NCI-H460 (cell line): ENCODE results near the genes ZNF613 and DPRX.

DNA sequence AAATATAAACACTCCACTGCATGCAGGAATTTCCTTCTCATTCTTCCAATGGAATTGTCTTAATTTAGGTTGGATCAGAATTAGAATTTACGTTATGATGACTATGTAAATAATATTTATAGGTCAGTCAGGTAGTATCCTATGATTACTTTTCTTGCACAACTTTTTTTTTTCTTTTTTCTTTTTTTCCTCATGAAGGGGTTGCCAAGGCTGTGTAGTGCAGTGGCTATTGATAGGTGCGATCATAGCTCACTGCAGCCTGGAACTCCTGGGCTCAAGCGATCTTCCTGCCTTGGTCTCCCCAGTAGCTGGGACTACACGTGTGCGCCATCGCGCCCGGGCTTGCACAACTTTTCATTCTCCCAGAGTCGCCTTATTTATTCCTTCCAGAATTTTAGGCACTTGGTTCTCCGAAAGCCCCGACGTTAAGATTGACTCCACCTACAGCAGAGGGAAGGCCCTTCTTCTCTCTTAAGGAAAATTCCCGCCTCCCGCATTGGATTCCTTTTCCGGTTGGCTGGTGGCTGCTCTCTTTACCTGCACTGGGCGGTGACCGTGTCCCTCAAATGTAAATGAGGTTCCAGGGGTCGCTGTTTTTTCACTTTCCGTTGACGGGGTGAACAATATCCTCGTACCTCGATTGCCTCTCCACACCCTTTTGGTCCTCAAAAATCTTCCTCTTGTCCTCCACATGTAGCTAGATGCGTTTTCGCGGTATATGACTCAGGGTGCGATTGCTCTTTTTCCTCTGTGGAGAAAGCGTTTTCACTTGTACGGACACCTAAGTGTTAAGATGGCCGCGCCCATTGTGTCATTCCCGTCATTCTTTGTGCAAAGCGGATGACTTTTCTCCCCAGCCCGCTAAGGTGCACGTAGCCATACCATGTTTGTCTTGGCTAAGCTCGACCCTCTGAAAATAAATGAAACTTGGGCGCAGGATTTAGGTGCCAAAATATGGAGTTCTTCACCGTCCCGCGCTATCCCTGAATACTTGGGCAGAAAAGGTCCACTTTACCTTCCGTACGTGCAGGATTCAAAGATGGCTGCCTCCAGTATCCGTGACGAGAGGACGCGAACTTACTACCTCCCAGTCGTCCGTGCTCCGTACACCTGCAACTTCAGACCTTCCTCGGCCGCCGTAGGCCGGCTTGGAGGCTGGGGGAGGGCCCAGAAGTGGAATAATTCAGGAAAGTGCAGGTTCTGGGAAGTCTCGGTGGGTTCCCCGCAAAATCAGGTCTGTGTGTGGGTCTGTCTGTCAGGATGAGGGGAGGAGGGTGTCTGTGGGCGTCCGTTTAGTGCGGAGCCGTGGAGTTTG lies at the start of gene ZNF613:
ZNF613 (plus strand) TSS at position 1,166 of the 1,315 bp plus-strand sequence.
RAMPAGE:
- cytosol, long total RNA = no peak
- long total RNA = start-site peak on the plus strand centred at position 1,161 of the sequence, 41 bp wide, 12 and 52 reads in 2 replicates
- nucleus, long total RNA = start-site peak on the plus strand centred at position 1,159 of the sequence, 36 bp wide, 53 and 13 reads in 2 replicates

DNA sequence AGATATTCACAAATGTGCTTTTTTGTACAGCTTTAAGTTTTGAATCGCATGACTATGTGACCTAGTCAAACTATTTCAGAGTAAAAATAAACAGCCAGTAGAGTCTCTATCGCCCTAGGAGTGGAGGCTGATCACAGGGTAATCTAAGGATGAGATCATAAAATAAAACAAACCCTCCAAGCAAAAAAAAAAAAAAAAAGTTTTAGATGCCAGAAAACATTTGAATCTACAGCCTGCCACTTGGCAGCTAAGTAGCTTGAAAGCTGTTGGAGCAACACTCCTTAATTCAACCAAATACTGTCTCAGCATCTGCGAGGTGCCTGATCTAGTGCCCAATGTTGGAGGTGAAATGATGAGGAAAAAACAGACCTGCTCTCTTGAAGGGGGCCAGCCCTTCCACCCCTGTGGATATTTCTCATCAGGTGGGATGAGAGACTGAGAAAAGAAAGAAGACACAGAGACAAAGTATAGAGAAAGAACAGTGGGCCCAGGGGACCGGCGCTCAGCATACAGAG lies 26.7 kb downstream of the ZNF350 start:
RAMPAGE:
- cytosol, long total RNA = no peak
- long total RNA = no peak
- nucleus, long total RNA = no peak

GRCh38 chr19:52188763-52189465 lies 938 bp upstream of the PPP2R1A start:
RAMPAGE:
- cytosol, long total RNA = no peak
- long total RNA = no peak
- nucleus, long total RNA = no peak

DNA sequence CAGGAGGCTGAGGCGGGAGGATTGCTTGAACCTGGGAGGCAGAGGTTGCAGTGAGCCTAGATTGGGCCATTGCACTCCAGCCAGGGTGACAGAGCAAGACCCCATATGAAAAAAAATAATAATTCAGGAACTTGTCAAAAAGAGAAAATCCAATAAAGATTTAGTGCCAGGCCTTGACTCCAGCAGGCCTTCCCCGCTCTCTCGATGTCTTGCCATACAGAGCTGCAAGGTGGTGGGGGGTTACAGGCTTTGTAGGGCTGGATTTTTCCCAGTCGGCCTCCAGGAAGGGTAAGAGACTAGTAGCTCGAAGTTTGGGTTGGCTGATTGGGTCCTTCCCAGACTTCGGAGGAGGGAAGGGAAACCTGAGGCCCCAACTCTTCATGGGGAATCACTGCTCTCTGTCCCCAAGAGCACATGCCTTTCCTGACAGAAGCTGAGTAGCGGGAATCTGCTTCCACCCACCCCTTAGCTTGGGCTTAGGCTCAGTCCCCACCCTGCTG lies 39.5 kb downstream of the PPP2R1A start:
RAMPAGE:
- cytosol, long total RNA = no peak
- long total RNA = no peak
- nucleus, long total RNA = no peak

DNA sequence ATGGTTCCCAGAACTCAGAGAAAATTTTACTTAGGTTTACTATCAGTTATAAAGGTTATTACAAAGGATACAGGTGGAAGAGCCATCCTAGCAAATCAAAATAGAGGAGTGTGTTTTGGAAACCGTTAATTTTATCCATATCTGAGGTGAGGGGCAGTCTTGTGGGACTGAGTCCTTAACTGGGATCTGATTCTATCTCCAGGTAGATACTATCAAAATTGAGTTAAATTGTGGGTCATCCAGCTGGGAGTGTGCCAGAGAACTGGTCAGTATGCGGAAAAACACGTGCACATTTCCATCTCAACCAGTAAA lies 1.7 kb downstream of the ZNF766 start:
RAMPAGE:
- cytosol, long total RNA = no peak
- long total RNA = no peak
- nucleus, long total RNA = no peak

RAMPAGE:
- cytosol, long total RNA = no peak
- long total RNA = no peak
- nucleus, long total RNA = no peak
Measured at GRCh38 chr19:52291790-52292795, 4.9 kb upstream of the ZNF480 start.

DNA sequence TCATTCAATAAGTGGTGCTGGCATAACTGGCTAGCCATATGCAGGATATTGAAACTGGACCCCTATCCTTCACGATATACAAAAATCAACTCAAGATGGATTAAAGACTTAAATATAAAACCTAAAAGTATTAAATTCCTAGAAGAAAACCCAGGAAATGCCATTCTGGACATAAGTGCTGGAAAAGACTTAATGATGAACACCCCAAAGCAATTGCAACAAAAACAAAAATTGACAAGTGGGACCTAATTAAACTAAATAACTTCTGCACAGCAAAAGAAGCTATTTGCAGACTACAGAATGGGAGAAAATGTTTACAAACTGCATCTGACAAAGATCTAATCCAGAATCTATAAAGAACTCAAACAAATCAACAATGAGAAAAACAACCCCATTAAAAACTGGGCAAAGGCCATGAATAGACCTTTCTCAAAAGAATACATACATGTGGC lies 11.3 kb upstream of the ZNF610 start:
RAMPAGE:
- cytosol, long total RNA = no peak
- long total RNA = no peak
- nucleus, long total RNA = no peak

DNA sequence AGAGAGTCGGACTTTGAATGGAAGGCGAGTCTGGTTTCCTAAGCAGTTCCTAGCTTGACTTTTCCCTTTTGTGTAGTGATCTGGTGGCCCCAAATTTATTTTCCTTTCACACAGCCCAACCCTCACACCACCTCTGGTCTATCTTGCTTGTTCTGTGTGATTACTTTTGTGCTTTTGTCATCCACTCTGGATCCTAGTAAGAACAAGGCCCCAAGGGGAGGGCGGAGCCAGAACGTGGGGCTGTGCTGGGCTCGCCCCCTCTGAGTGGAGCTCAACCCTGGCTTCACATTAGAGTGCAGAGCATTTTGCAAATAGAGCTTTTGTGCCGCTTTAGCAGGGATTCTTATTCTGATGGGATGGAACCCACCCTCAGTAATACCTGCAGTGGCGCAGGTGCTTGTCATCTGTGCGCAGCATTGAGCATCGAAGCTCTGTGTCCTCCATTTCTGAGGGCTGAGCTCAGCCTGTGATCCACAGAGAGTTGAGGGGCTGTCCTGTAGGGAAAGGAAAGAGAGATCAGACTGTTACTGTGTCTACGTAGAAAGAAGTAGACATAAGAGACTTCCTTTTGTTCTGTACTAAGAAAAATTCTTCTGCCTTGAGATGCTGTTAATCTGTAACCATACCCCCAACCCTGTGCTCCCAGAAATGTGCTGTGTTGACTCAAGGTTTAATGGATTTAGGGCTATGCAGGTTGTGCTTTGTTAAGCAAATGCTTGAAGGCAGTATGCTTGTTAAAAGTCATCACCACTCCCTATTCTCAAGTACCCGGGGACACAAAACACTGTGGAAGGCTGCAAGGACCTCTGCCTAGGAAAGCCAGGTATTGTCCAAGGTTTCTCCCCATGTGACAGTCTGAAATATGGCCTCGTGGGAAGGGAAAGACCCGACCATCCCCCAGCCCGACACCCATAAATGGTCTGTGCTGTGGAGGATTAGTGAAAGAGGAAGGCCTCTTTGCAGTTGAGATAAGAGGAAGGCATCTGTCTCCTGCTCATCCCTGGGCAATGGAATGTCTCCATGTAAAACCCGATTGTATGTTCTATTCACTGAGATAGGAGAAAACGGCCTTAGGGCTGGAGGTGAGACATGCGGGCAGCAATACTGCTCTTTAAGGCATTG lies 32.1 kb downstream of the ZNF578 start:
RAMPAGE:
- cytosol, long total RNA = no peak
- long total RNA = no peak
- nucleus, long total RNA = no peak

RAMPAGE:
- cytosol, long total RNA = no peak
- long total RNA = no peak
- nucleus, long total RNA = no peak
Measured at GRCh38 chr19:52492226-52493157, 35.0 kb upstream of the ZNF808 start.

DNA sequence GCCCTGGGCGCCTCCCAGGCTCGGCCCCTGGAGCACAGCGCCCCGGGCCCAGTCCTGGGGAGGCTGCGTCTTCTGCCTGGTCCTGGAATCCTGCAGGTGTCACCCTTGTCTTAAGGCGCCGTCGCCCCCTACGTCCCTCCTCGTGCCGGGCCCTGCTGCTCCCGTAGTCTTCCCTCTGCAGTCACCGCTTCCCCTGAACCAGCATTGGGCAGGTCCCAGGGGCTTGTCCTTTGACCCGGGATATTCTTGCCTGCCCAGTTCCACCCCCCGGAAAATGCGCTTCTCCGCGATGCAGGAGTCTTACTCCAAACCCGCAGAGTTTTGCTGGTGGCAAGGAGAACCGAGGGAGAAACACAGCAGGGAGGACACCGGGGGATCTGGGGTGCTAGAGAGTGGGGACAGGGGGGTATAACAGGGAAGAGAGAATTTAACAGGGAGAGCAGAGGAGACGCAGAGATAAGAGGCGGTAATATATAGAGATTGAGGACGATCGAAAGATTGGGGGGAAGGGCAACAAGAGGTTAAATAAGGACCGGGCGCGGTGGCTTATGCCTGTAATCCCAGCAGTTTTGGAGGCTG lies 34.2 kb upstream of the ZNF808 start:
RAMPAGE:
- cytosol, long total RNA = no peak
- long total RNA = no peak
- nucleus, long total RNA = no peak

DNA sequence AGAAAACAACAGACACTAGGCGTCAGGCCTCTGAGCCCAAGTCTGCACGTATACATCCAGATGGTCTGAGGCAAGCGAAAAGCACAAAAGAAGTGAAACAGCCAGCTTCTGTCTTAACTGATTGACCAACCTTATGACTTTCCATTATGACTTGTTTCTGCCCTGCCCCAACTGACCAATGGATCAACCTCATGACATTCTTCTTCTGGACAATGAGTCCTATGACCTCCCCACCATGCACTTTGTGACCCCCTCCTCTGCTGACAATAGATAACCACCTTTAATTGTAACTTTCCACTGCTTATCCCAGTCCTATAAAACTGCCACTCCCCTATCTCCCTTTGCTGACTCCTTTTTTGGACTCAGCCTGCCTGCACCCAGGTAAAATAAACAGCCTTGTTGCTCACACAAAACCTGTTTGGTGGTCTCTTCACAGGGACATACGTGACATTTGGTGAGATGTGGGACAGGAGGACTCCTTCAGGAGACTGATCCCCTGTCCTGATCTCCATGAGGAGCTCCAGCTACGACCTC lies 50.6 kb downstream of the ZNF701 start:
RAMPAGE:
- cytosol, long total RNA = no peak
- long total RNA = no peak
- nucleus, long total RNA = no peak

DNA sequence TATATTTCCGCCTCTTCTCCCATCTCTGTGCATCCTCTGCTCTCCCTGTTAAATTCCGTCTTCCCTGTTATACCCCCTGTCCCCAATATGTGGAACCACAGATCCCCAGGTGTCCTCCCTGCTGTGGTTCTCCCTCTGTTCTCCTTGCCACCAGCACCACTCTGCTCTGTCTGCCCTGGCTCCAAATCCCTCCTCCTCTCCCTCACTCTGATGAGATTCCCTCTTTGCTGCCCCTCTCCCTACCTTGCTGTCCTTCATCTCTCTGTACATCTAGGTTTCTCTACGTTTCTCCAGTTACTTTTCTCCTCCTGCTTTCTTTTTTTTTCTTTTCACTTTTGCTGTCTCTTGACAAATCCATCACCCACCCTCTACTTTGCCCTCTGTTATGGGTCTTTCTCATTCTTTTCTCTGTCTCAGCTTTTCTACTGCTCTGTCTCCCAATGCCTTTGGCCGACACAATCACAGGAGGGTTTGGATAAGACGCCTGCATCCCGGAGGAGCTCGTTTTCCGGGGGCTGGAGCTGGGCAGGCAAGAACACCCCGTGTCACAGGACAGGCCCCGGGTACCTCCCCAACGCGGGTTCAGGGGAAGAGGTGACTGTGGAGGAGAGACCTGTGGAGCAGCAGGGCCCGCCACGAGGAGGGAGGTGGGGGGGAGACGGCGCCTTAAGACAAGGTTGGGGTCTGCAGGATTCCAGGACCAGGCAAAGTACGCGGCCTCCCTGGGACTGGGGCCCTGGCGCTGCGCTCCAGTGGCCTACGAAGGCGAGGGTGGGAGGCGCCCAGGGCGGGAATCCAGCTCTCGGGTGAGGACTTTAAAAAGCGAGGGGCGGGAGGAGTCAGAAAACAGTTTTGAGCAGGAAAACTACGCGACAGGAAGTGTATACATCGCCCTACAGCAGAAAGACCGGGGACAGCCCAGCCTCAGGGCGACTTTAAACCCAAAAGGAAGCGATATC lies 52.8 kb downstream of the ENSG00000269825 start:
RAMPAGE:
- cytosol, long total RNA = no peak
- long total RNA = no peak
- nucleus, long total RNA = no peak

RAMPAGE:
- cytosol, long total RNA = no peak
- long total RNA = no peak
- nucleus, long total RNA = no peak
Measured at GRCh38 chr19:52723535-52724547, 11.0 kb downstream of the ZNF611 start.

DNA sequence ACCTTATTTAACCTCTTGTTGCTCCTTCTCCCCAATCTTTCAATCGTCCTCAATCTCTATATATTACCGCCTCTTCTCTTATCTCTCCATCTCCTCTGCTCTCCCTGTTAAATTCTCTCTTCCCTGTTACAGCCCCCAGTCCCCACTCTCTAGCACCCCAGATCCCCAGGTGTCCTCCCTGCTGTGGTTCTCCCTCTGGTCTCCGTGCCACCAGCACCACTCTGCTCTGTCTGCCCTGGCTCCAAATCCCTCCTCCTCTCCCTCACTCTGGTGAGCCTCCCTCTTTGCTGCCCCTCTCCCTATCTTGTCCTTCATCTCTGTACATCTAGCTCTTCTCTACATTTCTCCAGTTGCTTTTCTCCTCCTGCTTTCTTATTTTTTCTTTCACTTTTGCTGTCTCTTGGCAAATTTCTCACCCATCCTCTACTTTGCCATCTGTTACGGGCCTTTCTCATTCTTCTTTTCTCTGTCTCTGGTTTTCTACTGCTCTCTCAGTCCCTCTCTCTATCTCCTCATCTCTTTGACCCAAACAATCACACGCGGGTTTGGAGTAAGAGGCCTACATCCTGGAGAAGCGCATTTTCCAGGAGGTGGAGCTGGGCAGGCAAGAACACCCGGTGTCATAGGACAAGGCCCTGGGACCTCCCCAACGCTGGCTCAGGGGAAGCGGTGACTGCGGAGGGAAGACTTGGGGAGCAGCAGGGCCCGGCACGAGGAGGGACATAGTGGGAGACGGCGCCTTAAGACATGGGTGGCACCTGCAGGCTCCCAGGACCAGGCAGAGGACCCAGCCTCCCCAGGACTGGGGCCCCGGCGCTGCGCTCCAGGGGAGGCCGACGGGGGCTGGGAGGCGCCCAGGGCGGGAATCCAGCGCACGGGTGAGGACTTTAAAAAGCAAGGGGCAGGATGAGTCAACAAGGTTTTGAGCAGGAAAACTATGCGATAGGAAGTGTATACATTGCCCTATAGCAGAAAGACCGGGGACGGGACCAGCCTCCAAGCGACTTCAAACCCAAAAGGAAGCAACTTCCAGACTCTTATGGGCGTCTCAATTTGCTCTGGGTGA lies 10.0 kb downstream of the ZNF611 start:
RAMPAGE:
- cytosol, long total RNA = no peak
- long total RNA = no peak
- nucleus, long total RNA = no peak

DNA sequence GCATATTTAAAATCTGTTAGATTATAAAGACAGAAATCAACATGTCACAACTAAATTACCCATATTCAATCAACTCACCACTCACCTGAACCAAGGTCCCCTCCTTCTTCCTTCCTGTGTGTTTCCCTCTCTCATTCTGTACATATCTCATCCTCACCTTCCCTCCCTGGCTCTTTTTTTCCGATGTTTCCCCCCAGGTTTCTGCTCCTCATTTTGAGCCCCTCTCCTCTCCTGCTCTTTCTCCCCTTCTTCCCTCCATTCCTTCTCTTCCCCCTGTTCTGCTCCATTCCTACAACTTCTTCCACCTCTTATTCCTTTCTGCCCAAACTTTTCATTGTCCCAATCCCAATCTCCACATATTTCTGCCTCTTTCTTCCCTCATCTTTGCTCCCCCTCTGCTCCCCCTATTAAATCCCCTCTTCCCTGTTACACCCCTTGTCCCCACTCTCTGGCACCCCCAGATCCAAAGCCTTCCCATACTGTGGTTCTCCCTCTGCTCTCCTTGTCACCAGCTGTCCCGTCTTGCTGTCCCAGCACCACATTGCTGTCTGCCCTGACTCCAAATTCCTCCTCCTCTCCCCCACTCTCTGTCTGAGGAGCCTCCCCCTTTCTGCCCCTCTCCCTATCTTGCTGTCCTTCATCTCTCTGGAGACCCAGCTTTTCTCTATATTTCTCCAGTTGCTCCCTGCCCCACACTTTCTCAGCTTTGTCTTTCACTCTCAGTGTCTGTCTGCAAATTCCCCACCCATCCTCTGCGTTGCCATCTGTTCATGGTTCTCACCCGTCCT lies 13.4 kb downstream of the ZNF160 start:
RAMPAGE:
- cytosol, long total RNA = no peak
- long total RNA = no peak
- nucleus, long total RNA = no peak

DNA sequence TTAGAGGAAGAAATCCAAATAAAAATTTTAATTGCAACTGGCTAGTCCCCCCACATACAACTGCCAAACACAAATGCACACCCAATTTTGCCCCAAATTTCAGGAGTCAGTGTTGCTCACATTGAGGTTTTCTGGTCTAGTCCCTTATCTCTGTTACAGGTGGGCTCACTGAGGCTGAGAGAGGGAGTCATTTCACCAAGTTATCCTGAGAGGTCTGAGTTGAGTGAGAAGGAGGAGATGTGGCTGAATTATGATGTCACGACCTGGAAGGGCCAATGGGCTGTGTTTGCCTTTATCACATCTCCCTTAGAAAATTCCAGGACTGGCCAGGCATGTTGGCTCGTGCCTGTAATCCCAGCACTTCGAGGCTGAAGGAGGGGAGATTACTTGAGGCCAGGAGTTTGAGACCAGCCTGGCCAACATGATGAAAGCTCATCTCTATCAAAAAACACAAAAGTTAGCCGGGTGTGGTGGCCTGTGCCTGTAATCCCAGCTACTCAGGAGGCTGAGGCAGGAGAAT lies 3.2 kb downstream of the ZNF415 start:
RAMPAGE:
- cytosol, long total RNA = no peak
- long total RNA = no peak
- nucleus, long total RNA = no peak

RAMPAGE:
- cytosol, long total RNA = no peak
- long total RNA = no peak
- nucleus, long total RNA = no peak
Measured at GRCh38 chr19:53600053-53600956, 31.5 kb upstream of the DPRX start.

RAMPAGE:
- cytosol, long total RNA = no peak
- long total RNA = no peak
- nucleus, long total RNA = no peak
Measured at GRCh38 chr19:53631583-53632258, at the start of gene DPRX. Gene DPRX, plus strand, starts transcription at chr19:53631999.

DNA sequence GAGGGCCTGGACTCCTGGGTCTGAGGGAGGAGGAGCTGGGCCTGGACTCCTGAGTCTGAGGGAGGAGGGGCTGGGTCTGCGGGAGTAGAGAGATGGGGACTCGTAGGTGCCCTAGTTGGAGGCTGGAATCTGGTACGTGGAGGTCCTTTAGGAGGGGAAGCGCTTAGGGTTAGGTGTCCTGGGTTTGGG lies 459 bp downstream of the MYADM start:
RAMPAGE:
- cytosol, long total RNA = no peak
- long total RNA = no peak
- nucleus, long total RNA = no peak

GRCh38 chr19:53874141-53875086 lies 6.7 kb downstream of the MYADM start:
RAMPAGE:
- cytosol, long total RNA = no peak
- long total RNA = no peak
- nucleus, long total RNA = no peak